K562 (cell line): ENCODE measurements around the genes C1orf74, TRAF5 and SLC30A1.

DNA sequence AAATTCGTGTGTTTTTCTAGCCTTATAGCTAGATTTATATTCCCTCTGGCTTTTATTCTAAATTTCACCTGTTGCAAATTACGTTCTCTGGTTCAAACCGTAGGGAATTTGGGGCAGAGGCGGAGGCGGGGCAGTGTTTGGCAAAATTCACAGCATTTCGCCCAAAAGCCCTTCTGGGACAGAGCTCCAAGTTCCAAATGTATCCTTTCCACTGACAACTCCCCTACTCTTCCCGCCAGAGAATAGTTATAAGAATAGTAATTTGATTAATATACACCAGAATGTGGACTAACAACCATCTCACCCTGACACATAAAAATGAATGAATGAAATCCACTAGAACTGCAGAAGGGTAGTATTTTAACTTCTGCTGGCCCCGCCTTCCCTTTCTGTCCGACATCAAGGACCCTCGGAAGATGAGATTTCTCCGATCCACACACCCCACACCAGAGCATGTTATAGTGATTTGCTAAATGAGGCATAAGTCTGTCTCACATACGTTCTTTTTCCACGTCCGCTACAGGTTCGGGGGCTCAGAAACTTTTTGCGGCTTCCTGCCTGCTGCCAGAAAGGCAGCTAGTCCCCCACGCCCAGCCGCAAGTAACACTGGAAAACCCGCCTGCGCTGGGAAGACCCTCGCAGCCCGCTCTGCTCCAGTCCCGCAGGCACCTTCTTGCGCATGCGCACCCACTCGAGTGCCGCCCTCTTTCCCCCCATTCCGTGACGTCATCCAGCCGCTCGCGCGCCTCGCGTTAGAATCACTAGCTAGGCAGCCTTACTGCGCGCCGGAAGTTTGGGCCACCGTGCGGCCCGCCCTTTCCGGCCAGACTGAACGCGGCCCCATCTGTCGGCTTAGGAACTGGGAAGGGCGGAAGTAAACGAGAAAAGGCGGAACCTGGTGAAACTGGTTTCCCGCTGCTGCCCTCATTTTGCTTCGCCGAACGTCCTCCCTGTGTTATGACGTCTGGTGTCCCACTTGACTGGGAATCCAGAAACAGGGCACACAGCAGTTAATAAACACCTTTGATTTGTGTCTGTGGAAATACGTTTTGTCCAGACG is at the start of gene C1orf74:
Gene C1orf74, minus strand, starts transcription at position 681 of the 1,060 bp plus-strand sequence.
- RAMPAGE, long total RNA, result start-site peak on the minus strand centred at position 672 of the sequence, 23 bp wide, 50 and 49 reads in 2 replicates
- RRBS, result no CpG with 5 or more reads among the region's 55 CpGs
PRO-cap:
- standard, result bidirectional peak, plus-strand start at position 843 of the sequence, minus-strand start at position 675 of the sequence
- CoPRO, capped RNA only, 2 experiments, result peak in 2 of 2 experiments; most common plus-strand start position 881 of the sequence (in 2); most common minus-strand start position 650 of the sequence (in 2)
- CoPRO, capped and uncapped RNA, 2 experiments, result peak in 2 of 2 experiments; most common plus-strand start position 881 of the sequence (in 2); most common minus-strand start position 650 of the sequence (in 1)
- CoPRO, uncapped RNA only, 2 experiments, result no peak in any of the 2 experiments
CAGE:
- cytosol, long polyA plus RNA, result no peak
- long polyA plus RNA, result start-site peak on the minus strand centred at position 677 of the sequence, 14 bp wide, 271 and 290 reads in 2 replicates
- nucleolus, long total RNA, result no peak
- nucleus, long polyA plus RNA, result start-site peak on the minus strand centred at position 664 of the sequence, 32 bp wide, 132 and 280 reads in 2 replicates

DNA sequence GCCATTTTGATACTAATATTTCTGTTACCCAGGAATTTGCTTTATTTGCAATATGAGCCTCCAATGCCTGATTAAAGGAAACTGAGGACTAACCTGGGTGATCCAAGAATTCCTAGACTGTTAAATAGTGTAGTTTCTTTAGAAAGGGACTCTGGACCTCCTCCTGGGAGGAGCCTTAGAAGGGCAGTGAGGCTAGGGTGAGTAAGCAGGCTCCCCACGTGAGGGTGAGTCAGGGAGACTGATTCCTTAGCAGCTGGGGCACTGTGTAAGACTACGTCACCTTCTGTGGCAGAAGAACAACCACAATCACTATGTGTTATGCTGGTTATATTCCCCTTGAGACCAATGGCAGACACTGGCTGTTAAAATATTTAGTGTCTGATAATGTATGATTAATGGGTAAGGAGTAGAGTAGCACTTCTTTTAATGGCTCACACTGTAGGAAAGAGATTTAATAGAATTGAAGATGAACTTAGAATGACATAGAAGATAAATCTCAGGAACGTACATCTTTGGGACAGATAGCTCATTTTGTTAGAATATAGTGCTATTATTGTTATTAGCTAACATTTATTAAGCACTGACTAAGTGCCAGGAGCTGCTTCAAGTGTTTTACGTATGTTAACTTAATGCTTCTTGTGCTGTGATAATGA is 53.3 kb upstream of the SYT14 start:
- RAMPAGE, long total RNA, result no peak
- RRBS, result no CpG with 5 or more reads among the region's 4 CpGs
PRO-cap:
- standard, result no peak
- CoPRO, capped RNA only, 2 experiments, result no peak in any of the 2 experiments
- CoPRO, capped and uncapped RNA, 2 experiments, result no peak in any of the 2 experiments
- CoPRO, uncapped RNA only, 2 experiments, result no peak in any of the 2 experiments
CAGE:
- cytosol, long polyA plus RNA, result no peak
- long polyA plus RNA, result no peak
- nucleolus, long total RNA, result no peak
- nucleus, long polyA plus RNA, result no peak

GRCh38 chr1:210232060-210232328 is 602 bp upstream of the SERTAD4 start:
- RAMPAGE, long total RNA, result no peak
- RRBS, result no CpG with 5 or more reads among the region's 8 CpGs
PRO-cap:
- standard, result no peak
- CoPRO, capped RNA only, 2 experiments, result no peak in any of the 2 experiments
- CoPRO, capped and uncapped RNA, 2 experiments, result no peak in any of the 2 experiments
- CoPRO, uncapped RNA only, 2 experiments, result no peak in any of the 2 experiments
CAGE:
- cytosol, long polyA plus RNA, result no peak
- long polyA plus RNA, result no peak
- nucleolus, long total RNA, result no peak
- nucleus, long polyA plus RNA, result no peak

GRCh38 chr1:210294960-210295398 is 33.7 kb upstream of the HHAT start:
- RAMPAGE, long total RNA, result no peak
- RRBS, result no CpG with 5 or more reads among the region's 5 CpGs
PRO-cap:
- standard, result no peak
- CoPRO, capped RNA only, 2 experiments, result no peak in any of the 2 experiments
- CoPRO, capped and uncapped RNA, 2 experiments, result no peak in any of the 2 experiments
- CoPRO, uncapped RNA only, 2 experiments, result no peak in any of the 2 experiments
CAGE:
- cytosol, long polyA plus RNA, result no peak
- long polyA plus RNA, result no peak
- nucleolus, long total RNA, result no peak
- nucleus, long polyA plus RNA, result no peak

- RAMPAGE, long total RNA, result no peak
- RRBS, result no CpG with 5 or more reads among the region's 9 CpGs
PRO-cap:
- standard, result no peak
- CoPRO, capped RNA only, 2 experiments, result no peak in any of the 2 experiments
- CoPRO, capped and uncapped RNA, 2 experiments, result no peak in any of the 2 experiments
- CoPRO, uncapped RNA only, 2 experiments, result no peak in any of the 2 experiments
CAGE:
- cytosol, long polyA plus RNA, result no peak
- long polyA plus RNA, result no peak
- nucleolus, long total RNA, result no peak
- nucleus, long polyA plus RNA, result no peak
Observed at GRCh38 chr1:211228912-211229345, 30.2 kb upstream of the RCOR3 start.

DNA sequence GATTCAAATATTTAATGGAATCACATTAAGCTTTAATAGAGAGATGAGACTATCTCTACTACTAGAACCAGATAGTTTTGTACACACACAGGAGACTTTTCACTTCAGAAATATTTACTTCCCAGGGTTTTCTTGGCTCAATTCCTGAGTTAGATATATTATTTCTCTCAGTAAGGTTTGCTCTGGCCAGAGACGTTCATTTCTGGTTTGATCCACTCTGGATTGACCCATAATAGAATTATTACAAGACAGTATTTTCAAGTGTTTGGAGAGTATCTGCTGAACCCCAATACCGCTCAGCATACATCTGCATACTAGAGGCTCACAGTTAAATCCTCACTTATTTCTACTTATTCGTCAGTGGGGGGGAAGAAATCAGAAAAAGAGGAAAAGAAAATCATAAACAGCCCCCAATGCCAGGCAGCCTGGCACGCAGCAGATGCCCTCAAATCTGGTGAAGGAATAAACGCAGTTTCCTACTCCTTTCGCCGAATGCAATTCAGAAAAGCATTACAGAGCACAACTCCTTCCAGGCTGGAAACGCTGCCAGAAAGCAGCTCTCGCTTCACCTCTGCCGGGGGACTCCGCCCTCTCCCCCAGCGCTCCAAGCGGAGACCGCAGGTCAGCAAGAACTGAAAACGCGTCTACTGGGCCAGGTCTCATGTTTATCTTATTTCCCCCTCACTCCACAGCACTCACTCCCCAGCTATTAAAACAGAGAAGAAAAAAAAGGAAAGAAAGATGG is 1.1 kb upstream of the RCOR3 start:
- RAMPAGE, long total RNA, result no peak
- RRBS, result no CpG with 5 or more reads among the region's 16 CpGs
PRO-cap:
- standard, result bidirectional peak, plus-strand start at position 635 of the sequence, minus-strand start at position 586 of the sequence
- CoPRO, capped RNA only, 2 experiments, result peak in 2 of 2 experiments; most common plus-strand start position 599 of the sequence (in 1); most common minus-strand start position 501 of the sequence (in 2)
- CoPRO, capped and uncapped RNA, 2 experiments, result peak in 2 of 2 experiments; most common plus-strand start position 635 of the sequence (in 2); most common minus-strand start position 501 of the sequence (in 2)
- CoPRO, uncapped RNA only, 2 experiments, result peak in 1 of 2 experiments; most common plus-strand start position 611 of the sequence (in 1); most common minus-strand start position 501 of the sequence (in 1)
CAGE:
- cytosol, long polyA plus RNA, result no peak
- long polyA plus RNA, result no peak
- nucleolus, long total RNA, result no peak
- nucleus, long polyA plus RNA, result no peak

GRCh38 chr1:211259633-211260208 is 555 bp downstream of the RCOR3 start:
- RAMPAGE, long total RNA, result no peak
- RRBS, result 6% methylated on average over 1 of the region's 42 CpGs
PRO-cap:
- standard, result bidirectional peak, plus-strand start at chr1:211259689, minus-strand start at chr1:211259761; bidirectional peak, plus-strand start at chr1:211259827, minus-strand start at chr1:211259886
- CoPRO, capped RNA only, 2 experiments, result peak in 2 of 2 experiments; most common plus-strand start chr1:211259827 (in 2); most common minus-strand start chr1:211259705 (in 2)
- CoPRO, capped and uncapped RNA, 2 experiments, result no peak in any of the 2 experiments
- CoPRO, uncapped RNA only, 2 experiments, result peak in 1 of 2 experiments; most common plus-strand start chr1:211259692 (in 1); most common minus-strand start chr1:211259693 (in 1)
CAGE:
- cytosol, long polyA plus RNA, result no peak
- long polyA plus RNA, result start-site peak on the plus strand at chr1:211259815-211260037, 9 and 23 reads in 2 replicates
- nucleolus, long total RNA, result no peak
- nucleus, long polyA plus RNA, result start-site peak on the plus strand at chr1:211259937-211260040, 13 and 39 reads in 2 replicates

- RAMPAGE, long total RNA, result no peak
- RRBS, result 96% methylated on average over 5 of the region's 12 CpGs
PRO-cap:
- standard, result no peak
- CoPRO, capped RNA only, 2 experiments, result no peak in any of the 2 experiments
- CoPRO, capped and uncapped RNA, 2 experiments, result no peak in any of the 2 experiments
- CoPRO, uncapped RNA only, 2 experiments, result peak in 1 of 2 experiments; most common plus-strand start chr1:211313700 (in 1)
CAGE:
- cytosol, long polyA plus RNA, result no peak
- long polyA plus RNA, result no peak
- nucleolus, long total RNA, result no peak
- nucleus, long polyA plus RNA, result no peak
Observed at GRCh38 chr1:211313129-211313978, 13.3 kb upstream of the TRAF5 start.

DNA sequence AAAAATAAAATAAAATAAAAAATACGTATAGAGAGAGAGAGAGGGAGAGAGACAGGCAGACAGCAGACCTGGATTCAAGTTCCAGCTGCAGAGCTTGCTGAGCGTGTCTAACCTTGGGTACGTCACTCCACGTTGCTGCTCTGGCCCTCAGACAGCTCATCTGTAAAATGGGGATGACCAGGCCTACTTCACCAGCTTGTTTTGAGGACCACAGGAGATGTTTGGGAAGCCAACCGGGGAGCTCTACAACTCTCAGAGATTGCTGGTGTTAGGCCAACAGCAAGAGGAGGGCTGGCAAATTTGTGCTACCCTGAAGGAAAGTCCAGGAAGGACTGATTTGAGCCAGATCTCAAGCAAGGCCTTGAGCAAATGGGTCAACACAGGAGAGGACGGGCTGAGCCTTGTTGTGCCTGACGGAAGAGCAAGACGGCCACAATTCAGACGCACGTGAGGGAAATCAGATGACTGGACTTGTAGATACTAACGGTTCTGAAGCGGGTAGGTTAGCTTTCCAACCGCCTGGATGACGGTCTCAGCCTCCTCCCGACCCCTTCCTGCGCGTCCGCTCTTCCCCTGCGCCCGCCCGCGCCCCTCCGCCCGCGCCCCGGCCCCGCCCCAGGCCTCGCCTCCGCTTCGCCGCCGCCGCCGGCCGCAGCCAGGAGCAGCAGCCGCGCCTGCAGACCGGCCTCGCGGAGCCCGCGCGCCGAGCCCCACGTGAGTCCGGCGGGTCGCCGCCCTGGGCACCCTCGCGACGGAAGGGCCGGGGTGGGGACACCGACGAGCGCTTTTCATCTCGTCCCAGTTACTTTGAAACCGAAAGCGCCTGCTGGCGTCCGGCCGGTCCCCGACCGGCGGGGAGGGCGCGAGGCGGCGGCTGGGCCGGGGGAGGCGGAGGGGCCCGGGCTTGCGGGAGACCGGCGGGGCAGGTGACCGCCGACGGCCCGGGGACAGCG is at the start of gene TRAF5:
Gene TRAF5, plus strand, starts transcription at position 658 of the 953 bp plus-strand sequence.
- RAMPAGE, long total RNA, result no peak
- RRBS, result 2% methylated on average over 34 of the region's 80 CpGs
PRO-cap:
- standard, result bidirectional peak, plus-strand start at position 658 of the sequence, minus-strand start at position 570 of the sequence
- CoPRO, capped RNA only, 2 experiments, result peak in 2 of 2 experiments; most common plus-strand start position 658 of the sequence (in 2); most common minus-strand start position 542 of the sequence (in 2)
- CoPRO, capped and uncapped RNA, 2 experiments, result peak in 1 of 2 experiments; most common plus-strand start position 665 of the sequence (in 1); most common minus-strand start position 560 of the sequence (in 1)
- CoPRO, uncapped RNA only, 2 experiments, result no peak in any of the 2 experiments
CAGE:
- cytosol, long polyA plus RNA, result no peak
- long polyA plus RNA, result no peak
- nucleolus, long total RNA, result no peak
- nucleus, long polyA plus RNA, result no peak

DNA sequence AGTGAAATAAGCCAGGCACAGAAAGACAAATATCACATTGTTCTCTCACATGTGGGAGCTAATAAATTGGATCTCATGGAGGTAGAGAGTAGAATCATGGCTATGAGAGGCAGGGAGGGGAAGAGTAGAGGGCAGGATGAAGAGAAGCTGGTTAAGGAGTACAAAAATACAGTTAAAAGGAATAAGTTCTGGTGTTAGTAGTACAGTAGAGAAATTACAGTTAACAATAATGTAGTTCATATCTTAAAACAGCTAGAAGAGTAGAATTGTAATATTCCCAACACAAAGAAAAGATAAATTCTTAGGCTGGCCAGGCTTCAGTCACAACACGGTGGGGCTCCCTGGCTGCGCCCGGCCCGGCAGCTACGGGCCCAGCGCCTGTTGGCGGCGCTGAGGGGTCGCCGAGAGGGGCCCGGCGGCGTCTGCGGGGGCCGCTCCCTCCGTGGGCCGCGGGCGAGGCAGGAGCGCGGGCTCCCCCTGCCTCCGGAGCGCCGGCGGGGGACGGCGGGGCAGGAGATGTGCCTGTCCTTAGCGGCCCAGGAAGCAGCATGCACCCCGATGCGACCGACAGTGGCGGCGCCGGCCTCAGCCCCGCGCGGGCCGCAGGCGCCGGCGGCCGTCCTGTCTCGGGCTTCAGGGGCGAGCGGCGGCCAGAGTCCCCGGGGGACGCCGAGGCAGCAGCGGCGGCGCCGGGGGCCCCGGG is 75.8 kb downstream of the RD3 start:
- RAMPAGE, long total RNA, result no peak
- RRBS, result 95% methylated on average over 5 of the region's 54 CpGs
PRO-cap:
- standard, result no peak
- CoPRO, capped RNA only, 2 experiments, result no peak in any of the 2 experiments
- CoPRO, capped and uncapped RNA, 2 experiments, result no peak in any of the 2 experiments
- CoPRO, uncapped RNA only, 2 experiments, result no peak in any of the 2 experiments
CAGE:
- cytosol, long polyA plus RNA, result no peak
- long polyA plus RNA, result no peak
- nucleolus, long total RNA, result no peak
- nucleus, long polyA plus RNA, result no peak

DNA sequence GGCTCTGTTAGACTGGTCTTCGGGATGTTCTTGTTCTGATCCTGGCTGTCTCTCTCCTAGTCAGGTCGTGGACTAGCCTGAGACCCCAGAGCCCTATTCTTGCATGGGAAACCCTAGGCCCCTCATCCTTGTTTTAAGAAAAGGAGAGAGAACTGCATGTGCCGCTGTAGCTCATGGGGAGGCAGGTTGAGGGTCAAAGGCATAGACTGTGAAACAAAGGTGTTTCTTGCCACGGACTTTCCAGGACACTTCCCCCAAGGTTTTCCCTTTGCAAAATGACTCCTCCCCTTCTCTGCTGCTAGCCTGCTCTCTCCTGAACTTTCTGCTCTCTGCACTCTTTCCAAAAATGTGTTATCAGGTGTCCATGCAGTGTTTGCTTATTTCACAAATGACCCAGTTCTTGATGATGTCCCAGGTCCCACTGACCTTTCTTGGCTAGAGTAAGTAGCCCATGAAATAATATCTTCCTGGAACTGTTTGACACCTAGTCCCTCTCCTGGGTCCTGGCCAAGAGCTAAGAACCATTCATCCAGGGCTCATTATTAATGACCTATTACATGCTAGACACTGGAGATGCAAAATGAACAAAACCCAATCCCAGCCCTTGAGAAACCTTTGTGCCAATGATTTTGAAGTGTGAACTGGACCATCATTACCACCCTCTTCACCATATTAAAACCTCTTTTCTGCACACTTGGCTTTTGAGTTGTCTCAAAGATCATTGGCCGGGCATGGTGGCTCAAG is 29.4 kb upstream of the RD3 start:
- RAMPAGE, long total RNA, result no peak
- RRBS, result no CpG with 5 or more reads among the region's 5 CpGs
PRO-cap:
- standard, result no peak
- CoPRO, capped RNA only, 2 experiments, result no peak in any of the 2 experiments
- CoPRO, capped and uncapped RNA, 2 experiments, result no peak in any of the 2 experiments
- CoPRO, uncapped RNA only, 2 experiments, result no peak in any of the 2 experiments
CAGE:
- cytosol, long polyA plus RNA, result no peak
- long polyA plus RNA, result no peak
- nucleolus, long total RNA, result no peak
- nucleus, long polyA plus RNA, result no peak

DNA sequence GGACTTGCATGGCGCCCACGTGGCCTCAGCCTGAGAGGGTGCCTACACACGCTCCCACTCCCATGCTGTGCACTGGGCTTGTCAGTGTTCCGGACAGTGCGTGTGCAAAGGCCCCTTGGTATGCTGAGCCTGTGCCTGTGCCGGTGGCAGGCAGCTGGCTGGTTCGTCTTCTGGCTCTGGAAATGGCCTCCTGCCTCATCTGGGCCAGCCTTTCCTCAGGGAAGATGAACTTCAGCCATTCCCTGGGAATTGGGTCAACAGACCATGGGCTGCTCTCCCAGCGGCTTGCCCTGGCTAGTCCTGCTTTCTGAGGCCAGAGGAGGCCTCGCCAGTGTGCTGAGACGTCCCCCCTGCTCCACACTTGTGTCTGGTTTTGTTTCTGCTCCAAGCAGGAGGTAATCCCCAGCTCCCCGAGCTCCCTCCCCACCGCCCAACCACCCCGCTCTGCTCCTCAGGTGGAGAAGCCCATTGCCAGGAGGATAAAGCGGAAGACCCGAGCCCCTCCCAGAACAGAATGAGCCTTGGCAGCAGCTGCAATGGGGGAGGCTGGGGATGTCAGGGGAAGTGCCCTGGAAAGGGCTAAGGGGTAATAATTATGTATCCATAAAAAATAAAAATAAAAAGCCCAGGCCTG is 32.6 kb upstream of the RD3 start:
- RAMPAGE, long total RNA, result no peak
- RRBS, result 95% methylated on average over 3 of the region's 15 CpGs
PRO-cap:
- standard, result no peak
- CoPRO, capped RNA only, 2 experiments, result no peak in any of the 2 experiments
- CoPRO, capped and uncapped RNA, 2 experiments, result no peak in any of the 2 experiments
- CoPRO, uncapped RNA only, 2 experiments, result no peak in any of the 2 experiments
CAGE:
- cytosol, long polyA plus RNA, result no peak
- long polyA plus RNA, result no peak
- nucleolus, long total RNA, result no peak
- nucleus, long polyA plus RNA, result no peak

DNA sequence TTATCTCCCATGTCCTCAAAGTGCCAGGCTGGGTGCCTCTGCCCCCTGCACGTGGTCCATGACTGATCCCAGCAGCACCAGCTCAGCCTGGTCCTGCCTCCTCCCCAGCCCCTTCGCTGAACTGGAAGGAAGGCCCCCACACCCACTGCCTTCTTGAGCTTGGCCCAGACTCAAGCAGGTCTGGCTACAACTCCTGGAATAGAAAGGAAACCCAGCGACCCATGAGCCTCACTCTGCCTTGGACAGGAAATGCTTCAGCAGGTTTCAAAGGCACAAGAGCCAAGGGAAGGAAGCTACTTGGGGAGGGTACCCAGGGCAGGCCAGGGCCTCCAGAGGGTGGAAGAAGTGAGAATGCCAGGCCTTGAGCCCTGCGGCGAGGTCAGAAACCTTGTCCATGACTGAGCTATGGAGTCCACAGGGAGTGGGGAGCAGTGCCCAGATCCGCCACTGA is 35.9 kb upstream of the RD3 start:
- RAMPAGE, long total RNA, result no peak
- RRBS, result no CpG with 5 or more reads among the region's 6 CpGs
PRO-cap:
- standard, result no peak
- CoPRO, capped RNA only, 2 experiments, result no peak in any of the 2 experiments
- CoPRO, capped and uncapped RNA, 2 experiments, result no peak in any of the 2 experiments
- CoPRO, uncapped RNA only, 2 experiments, result no peak in any of the 2 experiments
CAGE:
- cytosol, long polyA plus RNA, result no peak
- long polyA plus RNA, result no peak
- nucleolus, long total RNA, result no peak
- nucleus, long polyA plus RNA, result no peak

DNA sequence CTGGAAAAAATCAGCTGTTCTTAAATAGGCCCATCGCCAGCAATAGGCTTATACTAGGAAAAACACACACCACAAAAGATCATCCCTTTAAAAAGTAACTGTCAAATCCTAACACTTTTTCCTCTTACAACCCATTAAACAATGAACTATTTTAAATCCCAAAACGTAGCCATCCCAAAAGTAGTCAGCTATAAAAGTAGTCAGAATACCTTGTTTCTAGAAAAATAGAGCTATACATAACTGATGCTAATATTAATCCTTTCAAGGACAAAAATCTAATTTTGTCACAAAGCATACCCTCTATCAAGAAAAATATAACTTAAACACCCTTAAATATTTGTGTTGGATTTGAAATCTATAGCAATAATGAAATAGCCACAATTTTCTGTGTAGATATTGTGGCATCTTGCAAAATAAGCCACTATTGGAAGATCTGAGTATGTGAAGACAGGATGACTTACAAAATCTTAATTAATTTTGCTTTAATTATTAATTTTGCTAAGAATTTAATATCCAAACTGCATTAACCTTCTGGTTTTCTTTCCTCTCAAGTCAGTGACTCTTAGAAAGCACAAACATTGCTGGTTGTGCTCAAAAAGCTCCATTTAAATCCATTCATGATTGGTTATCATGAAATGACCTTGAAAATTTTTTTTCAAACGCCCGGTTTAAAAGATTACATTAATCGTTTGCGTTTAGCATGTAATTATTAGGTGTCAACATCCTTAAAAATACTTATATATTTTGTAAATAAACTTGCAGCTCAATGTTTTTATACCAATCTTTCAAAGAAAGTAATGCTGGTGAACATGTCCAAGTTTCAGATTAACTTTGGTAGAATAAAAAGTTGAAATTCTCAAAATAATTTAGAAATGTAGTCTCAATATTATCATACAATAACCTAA is 4.9 kb downstream of the SLC30A1 start:
- RAMPAGE, long total RNA, result no peak
- RRBS, result no CpG with 5 or more reads among the region's 6 CpGs
PRO-cap:
- standard, result no peak
- CoPRO, capped RNA only, 2 experiments, result no peak in any of the 2 experiments
- CoPRO, capped and uncapped RNA, 2 experiments, result no peak in any of the 2 experiments
- CoPRO, uncapped RNA only, 2 experiments, result peak in 2 of 2 experiments; most common minus-strand start position 607 of the sequence (in 2)
CAGE:
- cytosol, long polyA plus RNA, result no peak
- long polyA plus RNA, result no peak
- nucleolus, long total RNA, result no peak
- nucleus, long polyA plus RNA, result no peak

- RAMPAGE, long total RNA, result no peak
- RRBS, result no CpG with 5 or more reads among the region's 6 CpGs
PRO-cap:
- standard, result no peak
- CoPRO, capped RNA only, 2 experiments, result no peak in any of the 2 experiments
- CoPRO, capped and uncapped RNA, 2 experiments, result no peak in any of the 2 experiments
- CoPRO, uncapped RNA only, 2 experiments, result no peak in any of the 2 experiments
CAGE:
- cytosol, long polyA plus RNA, result no peak
- long polyA plus RNA, result no peak
- nucleolus, long total RNA, result no peak
- nucleus, long polyA plus RNA, result no peak
Observed at GRCh38 chr1:211575250-211576510, 3.3 kb downstream of the SLC30A1 start.

DNA sequence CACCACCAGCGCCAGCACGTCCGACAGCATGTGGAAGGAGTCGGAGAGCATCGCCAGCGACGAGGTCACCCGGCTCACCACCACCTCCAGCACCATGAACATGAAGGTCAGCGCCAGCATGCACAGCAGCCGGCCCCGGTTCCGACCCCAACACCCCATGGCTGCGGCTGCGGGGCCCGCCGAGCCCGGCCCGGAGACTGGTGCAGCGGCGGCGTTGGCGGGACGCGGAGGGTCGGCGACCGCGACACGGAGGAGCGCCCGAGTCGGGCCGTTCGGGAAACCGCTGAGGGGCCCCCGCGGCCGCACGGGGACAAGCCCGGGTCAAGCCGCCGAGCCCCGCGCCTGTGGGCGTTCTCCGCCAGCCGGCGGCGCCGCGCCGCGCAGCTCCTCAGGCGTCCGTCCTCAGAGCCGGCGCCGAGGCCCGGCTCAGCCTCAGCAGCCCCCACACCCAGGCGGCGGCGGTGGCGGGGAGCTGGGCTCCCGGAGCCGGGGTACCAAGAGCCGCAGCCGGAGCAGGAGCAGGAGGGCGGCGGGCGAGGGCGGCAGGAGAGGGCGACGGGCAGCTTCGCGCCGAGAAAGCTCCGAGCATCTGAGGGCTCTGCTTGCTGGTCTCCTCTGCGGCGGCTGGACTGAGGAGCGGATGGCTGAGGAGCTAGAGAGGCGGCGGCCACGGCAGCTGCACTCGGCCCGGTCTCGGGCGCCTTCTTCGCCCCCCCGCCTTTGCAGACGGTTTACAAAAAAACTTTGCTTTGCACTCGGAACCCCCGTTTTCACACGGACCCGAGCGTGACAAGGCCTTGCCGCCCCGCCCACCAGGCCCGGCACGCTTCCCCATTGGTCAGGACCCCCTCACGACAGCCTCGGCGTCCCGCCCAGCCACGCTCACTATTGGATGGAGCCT is at the start of gene SLC30A1:
Gene SLC30A1, minus strand, starts transcription at position 708 of the 901 bp plus-strand sequence.
- RAMPAGE, long total RNA, result no peak
- RRBS, result 5% methylated on average over 42 of the region's 104 CpGs
PRO-cap:
- standard, result bidirectional peak, plus-strand start at position 445 of the sequence, minus-strand start at position 34 of the sequence; bidirectional peak, plus-strand start outside the sequence, minus-strand start at position 708 of the sequence
- CoPRO, capped RNA only, 2 experiments, result peak in 2 of 2 experiments; most common plus-strand start position 351 of the sequence (in 2); most common minus-strand start position 708 of the sequence (in 2)
- CoPRO, capped and uncapped RNA, 2 experiments, result peak in 2 of 2 experiments; most common minus-strand start position 708 of the sequence (in 1)
- CoPRO, uncapped RNA only, 2 experiments, result peak in 2 of 2 experiments; most common plus-strand start position 747 of the sequence (in 1); most common minus-strand start position 699 of the sequence (in 2)
CAGE:
- cytosol, long polyA plus RNA, result no peak
- long polyA plus RNA, result no peak
- nucleolus, long total RNA, result no peak
- nucleus, long polyA plus RNA, result no peak

- RAMPAGE, long total RNA, result no peak
- RRBS, result no CpG with 5 or more reads among the region's 5 CpGs
PRO-cap:
- standard, result no peak
- CoPRO, capped RNA only, 2 experiments, result no peak in any of the 2 experiments
- CoPRO, capped and uncapped RNA, 2 experiments, result no peak in any of the 2 experiments
- CoPRO, uncapped RNA only, 2 experiments, result no peak in any of the 2 experiments
CAGE:
- cytosol, long polyA plus RNA, result no peak
- long polyA plus RNA, result no peak
- nucleolus, long total RNA, result no peak
- nucleus, long polyA plus RNA, result no peak
Observed at GRCh38 chr1:211581342-211582025, 2.5 kb upstream of the SLC30A1 start.